Epithelial cell of esophagus (primary cell): ENCODE measurements around a stretch of chr2.

DNA sequence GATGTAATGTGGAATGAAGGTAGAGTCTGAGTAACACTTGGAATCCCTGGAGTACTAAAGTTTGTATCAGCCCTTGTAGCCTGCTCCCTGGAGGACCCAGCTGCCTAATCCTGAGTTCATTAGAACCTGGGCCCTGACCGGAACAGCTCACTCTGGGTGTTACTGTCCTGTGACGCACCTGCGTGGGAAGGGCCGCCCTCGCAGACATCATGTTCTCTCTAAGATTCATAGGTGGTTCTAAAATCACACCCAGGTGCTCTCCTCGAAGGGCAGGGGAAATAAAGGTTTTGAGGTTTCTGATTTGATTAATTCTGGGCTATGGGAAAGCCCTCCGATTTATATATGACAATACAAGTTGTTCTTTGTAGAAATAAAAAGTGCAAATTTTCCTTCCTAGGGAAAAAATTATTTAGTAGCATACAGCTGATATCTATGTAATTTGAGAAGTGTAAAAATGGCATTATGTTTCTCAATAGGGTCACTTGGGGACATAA lies 62.4 kb downstream of the NCK2 start:
- RRBS = no CpG with 5 or more reads among the region's 7 CpGs

DNA sequence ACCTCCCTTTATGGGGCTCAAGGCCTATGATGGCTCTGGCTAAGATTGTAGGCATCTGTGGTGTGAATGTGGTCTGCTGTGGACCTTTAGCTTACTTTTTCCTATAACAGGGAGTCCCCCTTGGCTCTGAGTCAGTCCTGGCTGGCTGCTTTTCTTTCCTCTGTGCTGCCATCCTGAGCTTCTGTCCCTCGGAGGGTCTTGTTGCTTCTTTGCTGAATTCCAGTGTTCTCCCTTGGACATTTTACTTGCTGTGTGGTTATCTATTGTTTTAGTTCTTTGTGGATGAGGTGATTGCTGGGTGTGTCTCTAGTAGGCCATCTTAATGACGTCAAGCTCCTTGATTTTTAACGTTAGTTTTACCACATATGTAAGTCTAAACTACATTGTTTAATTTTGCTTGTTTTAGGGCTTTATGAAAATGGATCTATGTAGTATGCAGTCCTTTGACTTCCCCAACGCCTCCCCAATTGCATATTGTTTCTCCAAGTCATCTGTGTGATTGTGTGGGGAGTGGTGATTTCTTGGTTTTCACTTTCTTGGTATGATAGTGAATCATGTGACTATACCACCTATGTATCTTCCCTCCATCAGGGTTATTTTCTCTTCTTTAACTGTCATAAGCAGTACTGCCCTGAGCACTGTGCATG lies 92.3 kb downstream of the NCK2 start:
- RRBS = no CpG with 5 or more reads among the region's 4 CpGs

DNA sequence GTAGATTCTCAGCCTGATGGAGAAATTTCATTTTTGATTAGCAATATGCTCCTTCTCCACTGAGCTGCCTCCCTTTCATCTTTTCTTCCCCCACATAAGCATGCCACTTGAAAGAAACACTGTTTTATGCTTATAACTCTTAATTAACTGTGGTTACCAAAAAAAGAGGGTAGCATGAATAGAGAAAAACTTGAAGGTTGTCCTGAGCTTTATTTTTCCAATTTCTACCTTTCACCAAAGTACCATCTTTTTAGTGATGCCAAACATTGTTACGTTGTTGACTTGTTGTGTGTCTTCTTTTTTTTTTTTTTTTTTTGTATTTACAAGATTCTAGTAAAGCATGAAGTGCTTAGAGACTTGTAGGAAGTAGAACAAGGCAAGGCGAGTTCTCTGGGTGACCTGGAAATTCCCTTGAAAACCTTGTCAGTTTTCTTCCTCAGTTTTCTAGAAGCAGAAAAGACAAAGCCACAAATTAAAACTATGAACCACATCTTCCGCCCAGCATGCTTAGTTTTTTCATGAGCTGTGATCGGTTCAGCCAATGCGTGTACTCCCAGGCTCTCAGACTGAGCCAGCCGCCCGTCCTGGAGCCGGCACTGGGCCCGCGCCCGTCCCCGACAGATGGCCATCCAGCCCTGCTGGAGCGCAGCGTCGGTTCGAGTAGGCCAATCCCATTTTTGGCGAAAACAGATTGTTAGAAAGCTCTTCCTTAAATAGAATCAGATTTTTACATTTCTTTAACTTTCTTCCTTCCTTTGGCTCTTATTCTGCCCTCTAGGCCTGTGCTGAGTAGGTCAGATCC lies 112.2 kb downstream of the NCK2 start:
- RRBS = no CpG with 5 or more reads among the region's 17 CpGs

DNA sequence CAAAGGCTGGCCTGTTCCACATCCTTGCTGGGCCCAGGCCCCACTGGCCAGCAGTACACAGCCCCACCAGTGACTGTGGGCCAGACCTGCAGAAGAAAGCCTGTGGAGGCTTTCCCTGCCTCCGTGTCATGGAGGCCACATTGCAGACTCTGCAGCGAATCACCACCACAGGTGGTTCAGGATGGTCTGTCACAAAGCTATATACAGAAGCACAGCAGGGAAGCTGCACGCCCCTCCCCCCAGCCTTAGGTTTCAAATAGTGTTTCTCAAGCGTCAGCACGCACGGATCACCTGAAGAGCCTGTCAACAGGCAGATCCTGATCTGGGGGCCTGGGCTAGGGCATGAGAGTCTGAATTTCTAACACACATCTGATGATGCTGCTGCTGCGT lies 31.8 kb downstream of the ECRG4 start:
- RRBS = no CpG with 5 or more reads among the region's 7 CpGs

GRCh38 chr2:106130102-106131149 lies 63.7 kb downstream of the UXS1 start:
- RRBS = 82% methylated on average over 1 of the region's 26 CpGs

DNA sequence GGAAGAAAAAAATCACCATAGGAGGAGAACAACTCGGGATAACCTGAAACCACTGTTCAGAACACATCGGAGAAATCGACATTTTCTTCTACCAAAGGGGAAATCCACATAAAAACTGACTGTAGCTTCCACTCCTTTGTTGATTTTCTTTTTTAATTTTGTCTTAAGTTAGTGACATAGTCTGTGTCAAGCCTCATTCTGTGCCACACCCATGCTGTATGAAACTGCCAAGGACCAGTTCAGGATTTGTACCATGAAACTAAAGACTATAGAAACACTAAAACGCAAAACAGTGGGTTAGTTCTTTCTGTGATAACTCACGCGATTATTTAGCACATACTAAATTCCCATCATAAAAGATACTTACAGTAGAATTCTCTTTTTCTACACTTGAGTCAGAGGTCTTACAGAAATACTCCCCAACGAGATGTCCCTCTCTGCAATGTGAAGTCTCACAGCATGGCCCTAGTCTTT lies 54.5 kb downstream of the UXS1 start:
- RRBS = no CpG with 5 or more reads among the region's 7 CpGs

DNA sequence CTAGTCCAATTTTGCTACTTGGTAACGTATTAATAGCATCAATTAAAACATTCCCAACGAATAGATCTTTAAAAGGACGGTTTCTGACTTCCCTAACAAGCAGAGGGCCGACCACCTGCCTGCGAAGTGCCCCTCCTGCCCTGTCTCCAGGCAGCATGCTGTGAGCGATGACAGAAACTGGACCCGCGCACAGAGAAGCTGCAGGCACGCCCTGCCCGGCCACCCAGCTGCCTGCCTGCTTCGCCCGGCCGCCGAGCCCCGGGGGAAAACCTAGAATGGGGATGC lies 856 bp downstream of the UXS1 start:
- RRBS = no CpG with 5 or more reads among the region's 15 CpGs

- RRBS = no CpG with 5 or more reads among the region's 10 CpGs
Measured at GRCh38 chr2:106492883-106493531, 5.8 kb downstream of the CD8B2 start.

DNA sequence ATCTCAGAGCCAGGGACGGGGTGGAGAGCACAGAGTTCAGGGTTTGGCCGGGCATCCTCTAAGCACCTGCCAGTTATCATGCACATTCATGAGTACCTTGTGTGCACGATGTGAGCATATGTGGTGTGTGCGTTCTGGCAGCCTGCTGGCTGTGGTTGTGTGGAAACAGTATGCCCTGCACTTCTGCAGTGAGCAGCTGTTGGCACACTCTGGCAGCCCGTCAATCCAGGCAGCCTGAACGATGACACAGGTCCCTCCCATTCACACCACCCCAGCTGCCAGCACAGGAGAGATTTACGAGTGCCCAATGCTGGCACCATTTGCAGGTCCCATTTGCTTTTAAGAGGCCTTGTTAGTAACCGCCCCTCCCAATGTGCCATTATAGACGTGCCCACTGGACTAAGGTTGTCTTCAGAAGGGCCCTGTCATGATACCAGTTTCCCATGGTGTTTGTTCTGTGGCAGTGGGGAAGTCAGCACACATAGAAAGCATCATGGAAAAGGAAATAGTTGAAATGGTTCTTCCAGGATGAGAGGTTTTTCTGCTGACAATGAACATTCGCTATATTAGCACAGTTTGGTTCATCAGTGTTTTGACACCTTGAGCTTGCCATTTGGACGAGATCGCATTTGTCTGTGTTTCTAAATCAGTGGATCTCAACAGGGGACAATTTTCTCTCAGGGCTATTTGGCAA lies 74.4 kb downstream of the CD8B2 start:
- RRBS = no CpG with 5 or more reads among the region's 12 CpGs

DNA sequence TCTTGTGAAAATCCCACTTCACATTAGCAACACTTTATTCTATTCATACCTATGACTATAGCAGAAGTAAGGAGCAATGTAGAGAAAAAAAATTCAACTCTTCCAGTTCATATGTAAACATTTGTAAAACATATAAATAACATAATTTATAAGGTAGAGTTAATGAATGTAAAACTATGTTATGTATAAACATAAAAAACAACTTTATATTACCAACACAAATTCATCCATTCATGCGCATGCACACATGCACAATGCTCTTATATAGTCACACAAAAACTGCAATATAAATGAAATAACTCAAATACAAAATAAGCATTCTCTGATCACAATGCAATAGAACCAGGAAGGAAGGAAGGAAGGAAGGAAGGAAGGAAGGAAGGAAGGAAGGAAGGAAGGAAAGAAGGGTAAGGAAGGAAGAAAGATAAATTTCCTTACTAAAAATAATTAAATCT lies 381.8 kb upstream of the RGPD4 start:
- RRBS = no CpG with 5 or more reads among the region's 1 CpG

- RRBS = no CpG with 5 or more reads among the region's 2 CpGs
Measured at GRCh38 chr2:107529141-107529643, 297.5 kb upstream of the RGPD4 start.

DNA sequence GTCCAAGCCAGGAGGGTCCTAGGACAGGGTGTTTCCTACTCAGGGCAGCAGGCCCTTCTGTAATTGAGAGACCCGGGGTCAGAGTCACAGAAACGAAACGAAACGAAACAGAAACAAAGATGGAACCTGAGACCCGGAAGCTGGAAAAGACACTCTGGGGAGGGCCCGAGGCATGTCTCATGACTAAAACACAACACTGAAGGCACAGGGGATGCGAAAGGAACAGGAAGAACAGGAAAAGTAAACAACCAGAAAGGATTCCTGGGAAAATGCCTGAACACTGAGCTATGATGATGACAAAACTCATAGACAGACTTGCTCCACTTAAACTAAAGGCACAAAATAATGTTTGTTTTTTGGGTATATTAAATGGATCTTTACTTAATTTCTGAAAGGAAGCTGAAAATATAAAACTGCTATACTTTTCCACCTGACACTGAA lies 16.7 kb upstream of the SULT1C2 start:
- RRBS = 79% methylated on average over 2 of the region's 7 CpGs

GRCh38 chr2:108485276-108485499 lies 36.2 kb downstream of the GCC2 start:
- RRBS = no CpG with 5 or more reads among the region's 2 CpGs

- RRBS = no CpG with 5 or more reads among the region's 8 CpGs
Measured at GRCh38 chr2:108623579-108624271, 89.5 kb downstream of the LIMS1 start.

DNA sequence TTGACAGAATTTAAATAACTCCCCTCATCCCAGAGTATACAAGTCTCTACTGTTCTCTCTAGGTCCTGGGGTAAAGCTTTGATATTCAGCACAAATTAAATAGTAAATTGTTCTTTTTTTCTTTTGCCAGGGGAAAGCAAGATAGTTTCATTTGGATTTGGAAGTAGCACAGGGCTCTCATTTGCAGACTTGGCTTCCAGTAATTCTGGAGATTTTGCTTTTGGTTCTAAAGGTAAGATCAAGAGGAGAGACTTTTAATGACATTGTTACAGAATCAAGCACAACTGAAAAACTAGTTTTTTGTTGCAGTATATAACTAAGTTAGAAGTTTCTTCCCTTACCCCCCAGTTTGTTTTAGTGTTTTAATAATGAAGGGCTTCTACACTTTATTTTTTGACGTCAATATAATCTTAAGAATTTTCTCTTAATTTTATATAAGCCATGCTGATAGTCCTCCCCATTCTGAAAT lies 9.5 kb upstream of the CCDC138 start:
- RRBS = no CpG with 5 or more reads among the region's 1 CpG

GRCh38 chr2:108781101-108781495 lies 5.5 kb upstream of the CCDC138 start:
- RRBS = no CpG with 5 or more reads among the region's 3 CpGs

DNA sequence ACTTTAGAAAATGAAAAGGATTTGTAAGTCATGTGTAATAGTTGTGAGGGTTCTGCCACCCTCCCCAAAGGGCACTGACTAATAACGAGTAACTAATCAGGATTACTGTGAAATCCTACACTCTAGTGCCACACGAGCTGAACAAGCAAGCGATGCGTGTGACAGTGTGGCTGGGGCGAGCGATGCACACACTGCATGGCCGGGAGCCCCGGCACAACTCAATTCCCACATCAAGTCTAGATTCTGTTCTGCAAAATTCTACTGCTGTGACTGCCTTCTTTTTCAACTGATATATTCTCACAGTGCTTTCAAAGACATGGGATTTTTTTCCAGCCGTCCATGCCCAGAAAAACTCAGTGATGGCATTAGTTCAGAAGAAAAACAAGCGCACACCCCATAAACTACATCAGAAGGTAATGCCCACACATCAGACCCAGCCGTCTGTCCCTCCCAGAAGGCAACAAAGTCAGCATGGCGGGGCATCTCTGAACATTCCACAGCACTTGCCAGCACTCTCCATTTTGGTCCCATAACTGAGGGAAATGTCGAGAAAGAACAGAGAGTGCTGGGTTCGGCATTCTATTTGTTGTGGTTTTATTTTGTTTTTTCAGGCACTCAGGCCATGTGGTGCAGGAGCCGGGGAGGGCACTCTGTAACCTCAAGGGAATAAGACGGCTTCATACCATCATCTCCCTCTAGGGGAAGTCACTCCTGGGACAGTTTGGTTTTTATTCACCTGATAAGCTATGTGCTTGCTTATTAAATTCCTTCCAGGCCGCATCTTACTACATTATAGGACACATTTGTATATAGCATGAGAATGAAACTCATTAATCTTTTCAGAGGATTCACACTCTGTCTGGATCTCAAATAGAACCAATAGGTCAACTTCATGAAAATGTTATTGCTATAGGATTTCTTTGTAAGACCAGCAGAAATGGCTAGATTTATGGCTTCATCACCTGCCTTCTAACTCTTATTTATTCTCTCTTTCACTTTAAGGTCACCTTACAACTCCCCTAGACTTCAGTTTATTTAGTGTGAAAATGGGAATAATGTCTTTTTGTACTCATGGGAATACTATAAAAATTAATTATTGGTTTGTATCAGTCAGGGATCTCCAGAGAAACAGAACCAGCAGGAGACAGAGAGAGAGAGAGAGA lies 156.0 kb downstream of the SEPTIN10 start:
- RRBS = no CpG with 5 or more reads among the region's 17 CpGs

GRCh38 chr2:109637780-109638156 lies 23.6 kb downstream of the SOWAHC start:
- RRBS = no CpG with 5 or more reads among the region's 6 CpGs

GRCh38 chr2:110299088-110299338 lies 86.7 kb upstream of the MTLN start:
- RRBS = no CpG with 5 or more reads among the region's 19 CpGs

DNA sequence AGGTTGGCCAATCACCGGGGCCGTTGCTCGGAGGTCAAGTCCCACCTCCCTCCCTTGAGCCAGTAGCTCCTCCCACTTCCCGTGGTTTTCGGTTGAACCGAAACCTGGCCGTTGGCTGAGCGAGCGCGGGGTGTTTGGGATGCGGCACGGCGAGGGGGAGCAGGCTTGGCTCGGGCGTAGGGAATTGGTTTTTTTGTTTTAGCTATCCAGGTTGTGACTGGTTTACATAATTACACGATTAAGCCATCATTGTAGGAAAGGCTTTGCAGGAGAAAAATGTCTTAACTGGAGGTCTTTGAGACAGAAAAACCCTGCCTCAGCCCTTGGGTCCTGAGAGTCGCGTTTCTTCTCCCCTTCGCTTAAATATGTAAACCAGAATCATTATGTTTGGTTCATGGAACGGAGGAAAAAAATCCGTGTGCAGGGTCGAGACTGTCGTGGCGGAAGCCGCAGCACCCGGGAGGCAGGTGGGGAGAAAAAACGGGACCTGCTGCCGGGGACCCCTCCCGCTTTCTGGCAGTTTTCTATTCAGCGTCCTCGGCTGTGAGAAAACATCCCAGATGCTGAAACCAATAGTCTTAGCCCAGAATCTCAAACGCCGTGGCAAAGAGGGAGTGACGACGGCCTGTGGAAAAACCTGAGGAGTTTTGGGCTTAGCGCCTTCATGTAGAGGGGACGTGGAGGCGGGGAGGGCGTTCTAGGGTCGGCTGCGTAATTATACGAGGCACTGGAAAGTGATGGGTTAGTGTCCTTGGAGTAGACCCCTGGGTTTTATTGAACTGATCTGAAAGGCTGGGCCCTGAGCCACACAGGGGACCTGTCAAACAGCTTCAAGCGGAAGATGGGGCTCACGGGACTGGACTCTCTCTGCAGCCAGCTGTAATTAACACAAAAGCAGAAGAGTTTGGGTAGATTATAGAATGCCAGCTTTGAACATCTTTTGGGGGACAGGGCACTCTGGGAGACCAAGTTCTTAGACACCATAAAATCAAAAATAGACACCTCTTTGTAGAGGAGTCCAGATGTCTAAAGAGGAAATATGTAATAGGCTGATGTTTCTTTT lies 599 bp upstream of the BUB1 start:
- RRBS = no CpG with 5 or more reads among the region's 44 CpGs